Colon Carcinoma Metastatic in the Lung (tissue), 2 donors: ENCODE measurements around the gene ELMOD3.

DNA sequence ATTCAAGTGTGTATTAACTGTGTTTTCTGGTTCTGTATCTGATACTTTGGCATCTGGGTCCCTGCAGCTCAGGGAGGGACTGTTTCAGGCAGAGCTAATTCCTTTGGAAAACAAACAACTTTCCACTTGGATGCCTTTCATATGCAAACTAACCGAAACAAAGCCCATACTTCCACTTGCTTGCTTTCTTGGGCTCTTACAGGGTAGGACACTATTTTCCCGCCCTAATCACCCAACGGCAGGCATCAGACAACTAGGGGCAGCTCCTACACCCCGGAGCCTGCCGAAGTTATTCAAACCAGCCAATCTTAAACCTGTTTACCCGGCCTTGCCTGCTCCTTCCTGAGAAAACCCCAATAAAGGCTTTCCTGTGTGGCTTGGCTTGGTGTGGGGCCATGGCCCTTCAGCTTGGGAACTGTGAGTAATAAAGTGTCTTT lies 97.7 kb downstream of the POLE4 start:
- PRO-cap, 2 experiments, result no peak in any of the 2 experiments

DNA sequence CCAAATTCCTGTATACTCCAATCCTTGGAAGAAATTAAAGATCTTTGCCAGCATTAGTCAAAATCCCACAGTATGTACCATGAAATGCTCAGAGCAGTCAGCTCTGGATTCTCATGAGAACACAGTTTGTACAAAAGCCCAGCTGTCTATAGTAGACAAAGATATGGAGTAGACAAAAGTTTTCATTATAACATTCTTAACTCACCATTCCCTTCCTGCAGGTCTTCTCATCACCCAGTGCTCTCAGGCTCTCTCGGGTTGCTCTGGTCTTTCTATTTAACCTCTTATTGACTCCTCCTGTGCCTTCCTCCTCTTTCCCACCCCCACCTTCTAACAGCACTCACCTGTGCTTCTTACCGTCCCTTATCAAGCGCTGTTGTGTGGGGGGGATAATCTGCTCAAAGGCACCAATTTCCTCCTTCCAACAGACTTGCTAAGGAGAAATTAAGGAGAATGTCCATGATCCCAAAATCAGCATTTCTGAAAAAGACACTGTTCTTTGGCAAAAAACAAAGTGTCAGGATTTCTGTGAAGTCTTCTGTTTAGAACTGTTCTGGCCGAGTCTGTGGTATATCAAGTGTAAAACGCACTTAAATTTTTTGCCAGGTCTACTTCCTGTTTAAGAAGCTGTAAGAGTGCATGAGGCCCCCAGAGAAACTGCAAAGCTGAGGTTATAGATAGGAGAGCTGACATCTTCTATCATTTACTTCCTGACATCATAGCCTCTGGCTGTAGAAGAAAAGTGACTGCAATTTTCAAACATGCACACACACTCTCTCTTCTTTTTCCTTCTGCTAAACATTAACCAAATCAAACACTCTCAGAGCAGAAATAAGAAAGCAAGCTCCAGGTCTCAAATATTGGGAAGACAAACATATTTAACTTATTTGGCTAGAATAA lies 144.0 kb downstream of the EVA1A start:
- PRO-cap, 2 experiments, result no peak in any of the 2 experiments

GRCh38 chr2:75712398-75712696 lies 1.6 kb upstream of the GCFC2 start:
- PRO-cap, 2 experiments, result no peak in any of the 2 experiments

DNA sequence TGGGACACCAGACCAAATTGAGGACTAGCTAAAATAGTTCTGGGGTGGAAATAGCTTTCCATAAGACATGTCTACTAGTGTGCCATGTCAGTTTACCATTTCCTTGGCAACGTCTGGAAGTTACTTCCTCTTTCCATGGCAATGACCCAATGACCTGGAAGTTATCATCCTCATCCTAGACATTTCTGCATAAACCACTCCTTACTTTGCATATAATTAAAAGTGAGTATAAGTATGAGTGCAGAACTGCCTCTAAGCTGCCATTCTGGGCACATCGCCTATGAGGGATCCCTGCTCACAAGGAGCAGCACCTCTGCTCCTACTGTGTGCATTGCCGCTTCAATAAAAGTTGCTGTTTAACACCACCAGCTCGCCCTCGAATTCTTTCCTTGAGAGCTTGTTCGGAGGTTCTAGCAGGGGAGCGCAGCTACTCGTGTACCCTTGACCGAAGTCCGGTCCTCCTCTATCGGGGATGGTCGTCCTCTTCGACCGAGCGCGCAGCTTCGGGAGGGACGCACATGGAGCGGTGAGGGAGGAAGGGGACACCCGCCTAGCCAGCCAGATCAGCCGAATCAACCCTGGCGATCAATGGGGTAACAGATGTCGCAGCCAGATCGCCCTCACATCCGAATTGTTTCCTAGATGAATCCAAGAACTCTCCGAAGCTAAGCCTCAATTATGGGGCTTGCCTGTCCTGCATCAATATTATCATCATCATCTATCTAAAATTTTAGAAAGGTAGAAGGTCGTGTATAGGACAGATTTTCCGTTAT lies 734.3 kb upstream of the GCFC2 start:
- PRO-cap, 2 experiments, result no peak in any of the 2 experiments

GRCh38 chr2:77831856-77832244 lies 309.7 kb upstream of the LRRTM4 start:
- PRO-cap, 2 experiments, result no peak in any of the 2 experiments

DNA sequence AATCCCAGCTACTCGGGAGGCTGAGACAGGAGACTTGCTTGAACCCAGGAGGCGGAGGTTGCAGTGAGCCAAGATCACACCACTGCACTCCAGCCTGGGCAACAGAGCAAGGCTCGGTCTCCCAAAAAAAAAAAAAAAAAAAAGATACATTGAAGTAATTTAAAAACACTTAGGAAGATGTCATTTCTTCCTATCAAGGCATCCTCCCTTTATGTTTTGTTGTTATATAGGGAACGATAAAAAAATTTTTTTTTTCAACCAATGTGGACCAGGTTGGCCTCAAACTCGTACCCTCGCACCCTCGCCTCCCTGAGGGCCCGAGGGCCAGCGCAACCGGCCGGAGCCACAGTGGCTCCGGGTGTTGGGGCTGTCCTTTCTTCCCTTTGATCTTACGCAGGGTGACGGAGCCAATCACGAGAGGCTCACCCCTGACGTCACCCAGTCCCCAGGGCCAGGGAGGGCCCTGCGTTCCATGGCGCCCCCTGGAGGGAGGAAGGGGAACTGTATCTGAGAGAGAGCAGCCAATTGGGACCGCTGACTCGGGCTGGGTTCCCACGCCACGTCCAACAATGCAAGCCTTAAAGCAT lies 432.6 kb upstream of the LRRTM4 start:
- PRO-cap, 2 experiments, result no peak in any of the 2 experiments

DNA sequence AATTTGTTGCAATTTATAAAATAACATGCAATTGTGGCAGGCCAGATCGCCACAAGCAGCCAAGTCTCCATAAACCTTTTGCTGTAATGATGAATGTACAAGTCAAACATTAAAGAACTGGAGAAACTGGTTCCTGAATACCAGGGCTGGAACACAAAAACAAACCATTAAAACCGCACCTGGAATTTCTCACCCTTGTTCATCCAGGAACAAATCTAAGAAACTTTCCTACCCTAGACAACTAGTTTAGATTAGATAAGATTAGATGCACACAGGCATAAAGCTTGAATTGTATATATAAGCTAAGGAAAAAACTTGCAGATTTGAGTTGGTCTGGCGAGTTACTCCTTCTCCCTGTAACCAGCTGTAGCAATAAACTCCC lies 1835.4 kb upstream of the LRRTM1 start:
- PRO-cap, 2 experiments, result no peak in any of the 2 experiments

GRCh38 chr2:82811466-82811857 lies 1647.6 kb downstream of the SUCLG1 start:
- PRO-cap, 2 experiments, result no peak in any of the 2 experiments

GRCh38 chr2:84845906-84846646 lies 34.8 kb downstream of the TRABD2A start:
- PRO-cap, 2 experiments, result peak in 1 of 2 experiments; most common plus-strand start chr2:84846298 (in 1)

GRCh38 chr2:84919821-84920750 lies 14.6 kb downstream of the TMSB10 start:
- PRO-cap, 2 experiments, result peak in 1 of 2 experiments; most common plus-strand start chr2:84920088 (in 1); most common minus-strand start chr2:84919970 (in 1)

- PRO-cap, 2 experiments, result no peak in any of the 2 experiments
Measured at GRCh38 chr2:84959028-84959790, 11.8 kb upstream of the KCMF1 start.

- PRO-cap, 2 experiments, result no peak in any of the 2 experiments
Measured at GRCh38 chr2:85053853-85054306, 79.3 kb upstream of the TCF7L1 start.

GRCh38 chr2:85237526-85238718 lies 89.9 kb downstream of the TGOLN2 start:
- PRO-cap, 2 experiments, result peak in 1 of 2 experiments; most common plus-strand start chr2:85238018 (in 1)

- PRO-cap, 2 experiments, result no peak in any of the 2 experiments
Measured at GRCh38 chr2:85308843-85309517, 18.8 kb downstream of the TGOLN2 start.

- PRO-cap, 2 experiments, result peak in 2 of 2 experiments; most common plus-strand start chr2:85354775 (in 2); most common minus-strand start chr2:85354531 (in 1)
Measured at GRCh38 chr2:85354312-85355313, at the start of gene ELMOD3. Gene ELMOD3 (plus strand): TSS chr2:85354769.

GRCh38 chr2:85441920-85442385 lies 23.4 kb downstream of the SH2D6 start:
- PRO-cap, 2 experiments, result no peak in any of the 2 experiments

- PRO-cap, 2 experiments, result no peak in any of the 2 experiments
Measured at GRCh38 chr2:85475943-85476451, 57.5 kb downstream of the SH2D6 start.

- PRO-cap, 2 experiments, result no peak in any of the 2 experiments
Measured at GRCh38 chr2:85524201-85525220, 14.5 kb upstream of the MAT2A start.

- PRO-cap, 2 experiments, result no peak in any of the 2 experiments
Measured at GRCh38 chr2:85577720-85578784, 666 bp downstream of the VAMP8 start.

DNA sequence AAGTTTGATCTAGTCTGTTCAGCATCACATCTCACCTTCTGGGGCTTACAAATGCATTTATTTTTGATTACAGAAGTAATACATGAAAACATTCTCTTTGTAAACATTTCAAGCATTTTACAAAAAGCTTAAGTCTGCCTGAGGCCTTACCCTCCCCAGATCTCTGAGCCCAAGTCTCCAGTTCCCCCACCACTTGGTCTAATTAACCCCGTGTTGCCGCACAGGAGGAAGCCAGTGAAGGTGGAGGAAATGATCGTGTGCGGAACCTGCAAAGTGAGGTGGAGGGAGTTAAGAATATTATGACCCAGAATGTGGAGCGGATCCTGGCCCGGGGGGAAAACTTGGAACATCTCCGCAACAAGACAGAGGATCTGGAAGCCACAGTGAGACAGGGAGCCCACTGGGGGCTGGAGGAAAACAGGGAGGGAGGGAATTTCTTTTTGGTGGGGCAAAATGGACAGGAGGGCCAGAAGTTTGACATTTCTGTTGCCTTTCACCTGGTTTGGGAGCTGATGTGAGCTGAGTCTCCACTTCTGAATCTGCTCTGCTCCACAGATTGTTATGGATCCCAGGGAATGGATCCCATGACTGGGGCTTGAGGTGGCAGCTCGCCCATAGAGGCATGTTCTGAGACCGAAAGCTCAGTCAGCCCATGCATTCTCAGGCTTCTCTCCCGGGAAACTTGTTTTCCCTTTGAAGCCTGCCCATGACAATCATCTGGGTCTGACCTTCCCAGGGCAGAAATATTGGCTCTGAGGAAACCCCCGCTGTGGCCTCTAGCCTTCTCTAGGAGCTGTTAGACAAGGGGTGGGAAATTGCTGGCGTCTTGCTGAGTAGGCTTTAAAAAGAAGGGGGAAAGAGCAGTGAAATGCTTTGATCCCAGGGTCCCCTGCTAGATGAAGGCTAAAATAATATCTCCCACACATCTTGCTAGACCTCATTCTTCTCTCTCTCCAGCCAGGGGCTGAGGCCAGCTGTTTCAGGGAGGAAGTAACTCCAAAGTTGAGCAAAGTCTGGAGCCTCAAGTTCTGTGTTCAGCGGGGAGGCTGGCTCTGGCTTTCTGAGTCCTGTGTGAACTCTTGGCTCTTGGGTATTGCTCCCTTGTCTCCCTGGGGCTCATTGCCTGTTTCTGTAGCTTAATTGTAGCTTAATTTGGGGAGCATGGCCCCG lies 1.8 kb downstream of the VAMP8 start:
- PRO-cap, 2 experiments, result no peak in any of the 2 experiments